Airway epithelial cell (primary cell): ENCODE data around the genes HLA-DPB1, BAK1 and IP6K3.

- RAMPAGE, long total RNA: no peak
Measured at GRCh38 chr6:32977228-32977612, 8.8 kb downstream of the BRD2 start.

DNA sequence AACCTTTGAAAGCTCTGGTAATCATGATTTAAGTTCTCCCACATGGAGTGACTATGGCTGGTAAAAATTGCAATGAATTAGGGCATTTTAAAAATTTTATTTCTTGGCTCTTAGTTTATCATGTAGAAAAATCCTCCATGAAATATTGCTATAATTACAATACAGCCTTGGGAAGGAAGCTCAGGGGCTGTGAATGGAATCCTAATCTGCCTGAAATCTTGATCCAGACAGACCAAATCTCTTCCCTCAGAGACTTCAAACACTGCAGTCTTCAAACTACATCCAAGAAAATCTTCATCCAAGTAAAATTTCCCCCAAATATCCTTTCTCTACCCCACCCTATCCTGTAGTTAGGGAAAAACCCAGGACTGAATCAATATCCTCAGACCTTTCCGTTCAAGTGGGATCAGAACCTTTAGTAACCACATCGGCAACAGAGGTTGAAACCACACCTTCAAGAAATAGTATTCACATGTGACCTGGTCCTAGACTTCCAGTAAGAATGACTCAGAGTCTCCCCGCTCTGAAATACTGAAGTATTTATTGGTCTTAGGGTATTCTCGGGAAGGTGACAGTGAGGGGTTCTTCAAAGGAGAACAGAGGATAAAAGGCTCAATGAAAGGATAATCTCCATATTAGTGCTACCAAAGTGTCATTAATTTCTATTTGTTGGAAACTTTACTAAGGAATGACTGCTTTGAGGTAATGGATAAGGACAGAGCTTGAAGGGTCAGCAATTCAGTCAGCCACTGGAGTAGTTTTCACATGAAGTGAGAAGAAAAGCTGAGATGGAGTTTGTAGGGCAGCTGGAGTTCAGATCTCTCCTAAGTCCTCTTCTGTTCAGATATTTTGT lies 11.1 kb upstream of the HLA-DPB1 start:
- RAMPAGE, long total RNA: no peak

- RAMPAGE, long total RNA: no peak
Measured at GRCh38 chr6:33075150-33076285, at the start of gene HLA-DPB1. Gene HLA-DPB1, plus strand, starts transcription at chr6:33075990.

- RAMPAGE, long total RNA: no peak
Measured at GRCh38 chr6:33112231-33112656, 36.5 kb downstream of the HLA-DPB1 start.

DNA sequence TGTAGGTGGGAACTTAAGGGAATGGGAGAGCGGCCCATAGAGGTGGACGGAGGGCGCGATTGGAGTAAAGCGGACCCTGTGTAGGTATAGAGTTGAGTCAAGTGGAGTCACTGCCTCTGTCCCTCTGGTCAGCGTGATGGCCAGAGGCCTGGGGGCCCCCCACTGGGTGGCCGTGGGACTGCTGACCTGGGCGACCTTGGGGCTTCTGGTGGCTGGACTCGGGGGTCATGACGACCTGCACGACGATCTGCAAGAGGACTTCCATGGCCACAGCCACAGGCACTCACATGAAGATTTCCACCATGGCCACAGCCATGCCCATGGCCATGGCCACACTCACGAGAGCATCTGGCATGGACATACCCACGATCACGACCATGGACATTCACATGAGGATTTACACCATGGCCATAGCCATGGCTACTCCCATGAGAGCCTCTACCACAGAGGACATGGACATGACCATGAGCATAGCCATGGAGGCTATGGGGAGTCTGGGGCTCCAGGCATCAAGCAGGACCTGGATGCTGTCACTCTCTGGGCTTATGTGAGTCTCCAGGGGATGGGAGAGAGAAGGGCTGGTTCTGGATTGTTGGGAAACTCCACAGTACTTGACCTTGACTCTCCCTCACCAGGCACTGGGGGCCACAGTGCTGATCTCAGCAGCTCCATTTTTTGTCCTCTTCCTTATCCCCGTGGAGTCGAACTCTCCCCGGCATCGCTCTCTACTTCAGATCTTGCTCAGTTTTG lies 618 bp downstream of the SLC39A7 start:
- RAMPAGE, long total RNA: no peak

GRCh38 chr6:33203690-33204624 lies 498 bp upstream of the HSD17B8 start:
- RAMPAGE, long total RNA: no peak

GRCh38 chr6:33213841-33214620 lies 5.7 kb downstream of the RING1 start:
- RAMPAGE, long total RNA: no peak

GRCh38 chr6:33302904-33303217 lies 4.1 kb upstream of the RGL2 start:
- RAMPAGE, long total RNA: no peak

GRCh38 chr6:33357320-33357930 lies 28.3 kb upstream of the SMIM40 start:
- RAMPAGE, long total RNA: no peak

DNA sequence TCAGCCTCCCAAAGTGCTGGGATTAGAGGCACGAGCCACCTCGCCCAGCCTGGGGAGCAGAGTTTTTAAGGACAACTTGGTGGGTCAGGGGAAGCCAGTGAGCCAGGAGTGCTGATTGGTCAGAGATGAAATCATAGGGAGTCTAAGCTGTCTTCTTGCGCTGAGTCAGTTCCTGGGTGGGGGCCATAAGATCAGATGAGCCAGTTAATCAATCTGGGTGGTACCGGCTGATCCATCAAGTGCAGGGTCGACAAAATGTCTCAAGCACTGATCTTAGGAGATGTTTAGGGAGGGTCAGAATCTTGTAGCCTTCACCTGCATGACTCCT lies 15.7 kb upstream of the KIFC1 start:
- RAMPAGE, long total RNA: no peak

DNA sequence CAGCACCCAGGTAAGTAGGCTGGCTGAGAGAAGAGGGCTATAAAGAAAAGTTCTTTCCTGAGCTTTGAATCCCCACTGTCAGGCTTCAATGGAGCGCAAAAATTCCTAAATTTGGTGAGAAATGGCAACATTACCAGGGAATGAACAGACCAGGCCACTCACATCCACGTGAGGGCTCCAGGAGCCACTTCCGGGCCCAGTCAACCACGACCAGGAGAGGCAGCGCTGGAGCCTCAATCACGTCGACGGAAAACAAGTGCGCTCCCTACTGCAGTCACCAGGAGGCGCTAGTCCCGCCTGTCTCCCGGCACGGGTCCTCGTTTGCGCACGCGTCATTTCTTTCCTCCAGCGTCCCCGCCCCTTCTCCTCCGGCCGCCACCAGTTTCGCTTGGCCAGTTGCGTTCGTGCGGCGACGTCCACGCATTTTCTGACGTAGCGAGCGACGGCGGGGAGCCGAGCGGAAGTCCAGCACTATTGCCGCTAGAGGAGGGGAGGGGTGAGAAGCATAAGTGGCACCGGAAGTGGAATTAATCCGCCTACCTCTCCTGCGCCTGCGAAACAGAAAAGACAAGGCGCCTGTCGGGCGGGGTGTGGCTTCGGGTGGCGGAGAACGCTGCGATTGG lies 382 bp upstream of the KIFC1 start:
- RAMPAGE, long total RNA: no peak

DNA sequence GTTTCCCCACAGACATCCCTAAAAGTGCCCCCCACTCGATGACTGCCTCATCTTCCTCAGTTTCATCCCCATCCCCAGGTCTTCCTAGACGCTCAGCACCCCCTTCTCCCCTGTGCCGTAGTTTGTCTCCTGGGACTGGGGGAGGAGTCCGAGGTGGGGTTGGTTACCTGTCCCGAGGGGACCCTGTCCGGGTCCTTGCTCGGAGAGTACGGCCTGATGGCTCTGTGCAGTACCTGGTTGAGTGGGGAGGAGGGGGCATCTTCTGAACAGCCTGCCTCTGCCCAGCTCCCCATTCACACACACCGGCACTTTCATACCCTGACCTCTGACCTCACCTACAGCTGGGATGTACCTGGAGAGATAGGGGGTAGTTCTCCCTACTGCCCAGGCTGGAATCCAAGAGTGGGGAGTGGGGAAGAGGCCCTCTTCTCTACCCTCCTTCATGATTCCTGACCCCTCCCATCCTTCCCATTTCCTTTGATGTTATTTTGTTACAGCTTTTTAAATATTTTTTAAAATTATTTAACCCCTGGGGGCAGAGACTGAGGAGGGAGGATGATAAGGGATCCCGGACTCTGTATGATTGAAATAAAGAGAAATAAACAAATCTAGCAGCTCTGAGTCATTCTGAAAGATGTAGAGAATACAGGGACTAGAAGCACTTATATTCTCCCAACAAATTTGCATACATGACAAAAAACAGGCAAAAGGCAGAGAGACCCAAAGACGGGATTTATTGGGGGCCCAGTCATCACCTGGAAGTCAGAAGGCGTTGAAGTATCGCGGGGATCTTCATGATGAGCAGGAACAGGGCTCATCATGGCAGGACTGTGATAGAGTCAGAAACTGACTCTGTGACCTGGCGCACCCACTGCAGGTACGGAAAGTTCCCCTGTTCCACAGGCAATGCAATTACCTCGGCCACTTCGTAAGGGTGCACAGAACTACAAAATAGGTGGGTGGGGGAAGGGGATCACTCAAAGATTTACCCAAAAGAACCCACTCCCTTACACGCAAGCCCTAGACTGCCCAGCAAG lies 1.8 kb downstream of the CUTA start:
- RAMPAGE, long total RNA: no peak

DNA sequence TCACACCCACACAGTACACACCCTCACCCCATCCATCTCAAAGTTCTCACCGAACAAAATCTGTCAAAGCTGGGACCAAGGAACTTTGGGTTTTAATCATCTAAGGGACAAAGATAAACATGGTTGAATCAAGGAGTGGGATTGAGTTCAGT lies 1.2 kb downstream of the CUTA start:
- RAMPAGE, long total RNA: no peak

- RAMPAGE, long total RNA: start-site peak on the minus strand at chr6:33580177-33580249, 215 and 110 reads in 2 replicates
Measured at GRCh38 chr6:33579874-33580700, at the start of gene BAK1. Gene BAK1, minus strand, starts transcription at chr6:33580276.

GRCh38 chr6:33586174-33586662 lies 6.1 kb upstream of the BAK1 start:
- RAMPAGE, long total RNA: no peak

DNA sequence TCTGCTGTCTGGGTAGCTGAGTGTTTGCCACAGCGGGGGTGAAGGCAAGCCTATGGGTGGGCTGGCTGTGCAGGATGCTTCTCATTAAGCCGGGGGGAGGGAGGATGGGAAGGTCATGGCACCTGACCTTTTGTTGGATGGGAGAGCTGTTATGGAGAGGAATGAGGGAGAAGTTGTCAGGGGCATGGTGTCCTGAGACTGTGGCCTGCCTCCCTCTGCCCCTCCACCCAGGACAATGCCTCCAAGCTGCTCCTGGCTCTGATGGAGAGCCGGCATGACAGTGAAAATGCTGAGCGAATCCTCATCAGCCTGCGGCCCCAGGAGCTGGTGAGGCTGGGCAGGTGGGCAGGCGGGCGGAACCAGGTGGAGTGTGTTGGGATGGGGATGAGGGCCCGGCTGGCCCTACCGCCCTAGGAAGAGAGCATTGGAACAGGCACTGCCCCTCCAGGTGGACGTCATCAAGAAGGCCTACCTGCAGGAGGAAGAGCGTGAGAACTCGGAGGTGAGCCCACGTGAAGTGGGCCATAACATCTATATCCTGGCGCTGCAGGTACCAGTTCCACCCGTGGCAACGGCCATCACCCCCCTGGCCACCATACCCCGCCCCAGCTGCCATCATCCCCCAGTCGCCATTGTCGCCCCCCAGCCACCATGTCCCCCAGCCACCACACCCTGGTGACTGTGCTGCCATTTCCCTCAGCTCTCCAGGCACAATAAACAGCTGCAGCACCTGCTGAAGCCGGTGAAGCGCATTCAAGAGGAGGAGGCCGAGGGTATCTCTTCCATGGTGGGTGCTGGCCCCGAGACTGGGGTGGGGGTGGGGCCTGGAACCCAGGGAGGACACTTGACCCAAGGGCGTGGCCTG lies 24.5 kb downstream of the UQCC2 start:
- RAMPAGE, long total RNA: no peak

GRCh38 chr6:33739561-33740038 lies 7.1 kb downstream of the IP6K3 start:
- RAMPAGE, long total RNA: no peak

DNA sequence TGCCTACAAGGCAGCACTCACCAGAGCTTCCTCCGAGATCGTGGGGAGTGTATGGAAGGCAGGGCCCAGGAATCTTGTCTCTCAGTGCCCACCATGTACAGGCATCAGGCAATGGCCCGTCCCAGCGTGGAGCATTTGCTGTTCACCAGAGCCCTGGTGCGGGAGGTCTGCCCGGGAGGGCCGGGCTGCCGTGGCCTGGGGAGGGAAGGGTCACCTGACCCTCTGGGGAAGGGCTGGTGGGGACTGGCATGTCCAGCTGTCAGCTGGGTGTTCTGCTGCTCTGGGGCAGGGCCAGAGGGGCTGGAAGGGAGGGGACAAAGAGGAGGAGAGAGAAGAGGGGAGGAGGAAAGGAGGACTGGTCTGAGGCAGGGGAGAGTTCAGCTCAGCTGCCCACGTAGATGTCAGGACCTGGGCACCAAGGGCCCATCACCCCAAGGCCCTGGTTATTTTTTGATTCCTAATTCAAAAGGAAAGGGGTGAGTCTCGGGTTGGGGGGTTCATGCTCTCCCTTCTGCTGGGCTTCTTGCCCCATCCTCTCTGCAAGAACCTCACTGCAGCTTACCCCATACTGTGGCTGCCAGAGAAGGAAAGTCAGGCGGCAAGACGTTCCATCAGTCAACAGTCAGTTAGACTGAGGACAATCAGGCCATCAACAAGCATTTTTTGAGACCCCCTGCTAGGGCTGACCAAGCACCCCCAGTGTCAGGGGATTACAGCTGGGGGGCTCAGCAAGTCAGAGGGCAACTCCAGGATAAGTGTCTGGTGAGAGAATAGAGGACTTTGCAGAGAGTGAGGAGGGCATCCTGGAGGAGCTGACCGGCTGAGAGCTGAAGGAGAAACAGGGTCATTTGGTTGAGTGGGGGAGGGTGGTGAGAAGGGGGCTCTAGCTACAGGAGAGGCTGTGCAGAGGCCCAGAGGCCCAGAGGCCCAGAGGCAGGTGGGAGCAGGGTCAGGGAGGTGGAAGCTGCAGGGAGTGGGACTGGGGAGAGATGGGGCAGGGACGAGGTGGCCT lies at the start of gene IP6K3:
Gene IP6K3 (minus strand): TSS at position 169 of the 1,012 bp plus-strand sequence.
- RAMPAGE, long total RNA: no peak

- RAMPAGE, long total RNA: no peak
Measured at GRCh38 chr6:33750174-33750690, 3.5 kb upstream of the IP6K3 start.

DNA sequence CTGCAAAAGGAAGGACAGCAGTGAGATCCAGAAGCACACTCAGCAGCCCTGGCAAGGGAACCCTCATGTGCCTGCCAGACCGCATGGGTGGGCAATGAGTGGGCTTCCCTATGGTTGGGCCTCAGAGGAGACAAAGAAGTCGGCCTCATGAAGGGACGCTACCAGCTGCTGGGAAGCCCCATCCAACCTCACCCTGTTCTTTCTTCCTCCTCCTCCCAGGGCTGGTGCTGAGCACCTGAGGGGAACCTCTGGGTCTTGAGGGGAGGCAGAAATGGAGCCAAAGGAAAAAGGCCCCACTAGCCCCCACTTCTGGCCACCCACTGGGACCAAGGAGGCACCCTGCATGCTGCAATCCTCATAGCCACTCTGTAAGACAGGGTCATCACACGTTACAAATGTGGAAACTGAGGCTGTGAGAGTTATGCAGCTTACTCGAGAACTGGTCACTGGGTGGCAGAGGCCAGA lies 18.3 kb downstream of the LEMD2 start:
- RAMPAGE, long total RNA: no peak